Glomerular endothelial cell (primary cell): ENCODE measurements around a stretch of chr17.

DNA sequence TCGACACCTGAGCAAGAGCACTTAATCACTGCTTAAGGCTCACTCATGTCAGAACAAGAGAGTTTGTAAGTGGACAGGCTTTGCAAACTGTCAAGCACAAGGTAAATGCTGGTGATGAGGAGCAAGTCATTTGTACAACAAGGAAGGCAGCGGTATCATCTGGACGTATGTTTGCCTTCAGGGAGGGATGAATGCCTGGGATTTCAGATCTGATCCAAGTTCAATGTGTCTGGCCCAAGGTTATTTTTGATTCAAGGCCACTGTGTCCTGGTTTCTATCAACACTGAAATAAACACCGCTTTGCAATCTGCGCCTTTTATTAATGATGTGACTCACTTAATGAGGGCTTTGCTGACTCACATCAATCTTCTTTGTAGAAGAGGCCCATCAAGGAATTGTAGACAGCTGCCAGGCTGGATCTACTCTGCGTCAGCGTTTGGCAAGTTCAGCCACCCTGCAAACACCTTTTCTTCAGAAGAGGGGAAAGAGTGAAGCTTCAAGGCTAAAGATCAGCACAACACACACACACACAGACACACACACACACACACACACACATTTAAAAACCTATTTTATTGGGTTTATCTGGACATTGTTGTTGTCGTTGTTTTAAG is 174.5 kb upstream of the HS3ST3A1 start:
- RAMPAGE, long total RNA, result no peak

GRCh38 chr17:14200870-14201572 is 35.6 kb downstream of the CDRT15 start:
- RAMPAGE, long total RNA, result no peak

GRCh38 chr17:14209008-14209707 is 27.5 kb downstream of the CDRT15 start:
- RAMPAGE, long total RNA, result no peak

- RAMPAGE, long total RNA, result no peak
Observed at GRCh38 chr17:14297109-14298085, 3.5 kb upstream of the HS3ST3B1 start.

GRCh38 chr17:14302409-14303281 is 1.8 kb downstream of the HS3ST3B1 start:
- RAMPAGE, long total RNA, result no peak

GRCh38 chr17:14310643-14311148 is 9.8 kb downstream of the HS3ST3B1 start:
- RAMPAGE, long total RNA, result no peak

- RAMPAGE, long total RNA, result no peak
Observed at GRCh38 chr17:14374599-14375105, 73.8 kb downstream of the HS3ST3B1 start.

- RAMPAGE, long total RNA, result no peak
Observed at GRCh38 chr17:15307591-15307996, 33.8 kb downstream of the TEKT3 start.

GRCh38 chr17:15487552-15488125 is 20.2 kb upstream of the CDRT4 start:
- RAMPAGE, long total RNA, result no peak

GRCh38 chr17:15488225-15489129 is 21.1 kb upstream of the CDRT4 start:
- RAMPAGE, long total RNA, result no peak

- RAMPAGE, long total RNA, result no peak
Observed at GRCh38 chr17:16040307-16040700, 40.7 kb downstream of the TTC19 start.

- RAMPAGE, long total RNA, result no peak
Observed at GRCh38 chr17:16044509-16045014, 44.9 kb downstream of the TTC19 start.

GRCh38 chr17:16057828-16058187 is 58.2 kb downstream of the TTC19 start:
- RAMPAGE, long total RNA, result no peak

DNA sequence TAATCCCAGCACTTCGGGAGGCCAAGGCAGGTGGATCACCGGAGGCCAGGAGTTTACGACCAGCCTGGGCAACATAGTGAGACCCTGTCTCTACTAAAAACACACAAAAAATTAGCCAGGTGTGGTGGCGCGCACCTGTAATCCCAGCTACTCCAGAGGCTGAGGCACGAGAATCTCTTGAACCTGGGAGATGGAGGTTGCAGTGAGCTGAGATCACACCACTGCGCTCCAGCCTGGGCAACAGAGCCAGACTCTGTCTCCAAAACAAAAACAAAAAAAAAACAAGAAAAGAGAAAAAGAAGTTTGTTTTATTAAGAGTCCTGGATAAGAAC is 64.7 kb downstream of the TTC19 start:
- RAMPAGE, long total RNA, result no peak

- RAMPAGE, long total RNA, result no peak
Observed at GRCh38 chr17:16070002-16070682, 70.5 kb downstream of the TTC19 start.

- RAMPAGE, long total RNA, result no peak
Observed at GRCh38 chr17:16071433-16071780, 71.8 kb downstream of the TTC19 start.

GRCh38 chr17:16101013-16101947 is 101.7 kb downstream of the TTC19 start:
- RAMPAGE, long total RNA, result no peak

- RAMPAGE, long total RNA, result no peak
Observed at GRCh38 chr17:16297514-16298065, 55.7 kb downstream of the CENPV start.

GRCh38 chr17:16329166-16330039 is 23.9 kb downstream of the CENPV start:
- RAMPAGE, long total RNA, result no peak

DNA sequence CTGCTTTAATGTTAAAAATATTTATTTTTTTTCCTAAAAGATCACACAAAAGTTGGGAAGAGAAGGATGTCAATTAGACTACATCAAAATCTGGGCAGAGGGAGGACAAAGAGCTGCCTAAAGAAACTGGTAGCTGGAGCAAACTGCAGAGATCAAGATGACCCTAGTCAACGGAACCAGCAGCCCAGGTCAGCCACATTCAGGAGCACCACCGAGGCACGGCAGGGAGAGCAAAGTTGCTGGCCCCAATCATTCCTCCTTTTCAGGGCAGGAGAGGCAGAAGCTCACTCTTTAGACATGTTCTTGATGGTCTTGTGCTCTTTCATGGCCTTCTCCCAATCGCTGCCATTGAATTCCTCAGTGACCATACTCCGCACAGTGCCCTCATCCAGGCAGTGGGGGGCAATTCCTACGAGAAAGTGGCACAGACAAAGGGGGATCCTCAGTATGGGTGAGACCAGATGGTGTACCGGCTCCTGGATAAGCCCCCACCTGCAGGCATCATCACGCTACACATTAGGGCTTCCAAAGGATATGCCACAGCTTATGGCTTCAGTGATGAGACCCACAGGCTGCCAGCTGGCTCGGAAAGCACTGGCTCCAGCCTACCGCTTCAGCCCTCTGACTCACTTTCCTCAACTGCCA is 10.6 kb downstream of the CENPV start:
- RAMPAGE, long total RNA, result no peak